ENCODE results near the gene ITPRIPL1.

DNA sequence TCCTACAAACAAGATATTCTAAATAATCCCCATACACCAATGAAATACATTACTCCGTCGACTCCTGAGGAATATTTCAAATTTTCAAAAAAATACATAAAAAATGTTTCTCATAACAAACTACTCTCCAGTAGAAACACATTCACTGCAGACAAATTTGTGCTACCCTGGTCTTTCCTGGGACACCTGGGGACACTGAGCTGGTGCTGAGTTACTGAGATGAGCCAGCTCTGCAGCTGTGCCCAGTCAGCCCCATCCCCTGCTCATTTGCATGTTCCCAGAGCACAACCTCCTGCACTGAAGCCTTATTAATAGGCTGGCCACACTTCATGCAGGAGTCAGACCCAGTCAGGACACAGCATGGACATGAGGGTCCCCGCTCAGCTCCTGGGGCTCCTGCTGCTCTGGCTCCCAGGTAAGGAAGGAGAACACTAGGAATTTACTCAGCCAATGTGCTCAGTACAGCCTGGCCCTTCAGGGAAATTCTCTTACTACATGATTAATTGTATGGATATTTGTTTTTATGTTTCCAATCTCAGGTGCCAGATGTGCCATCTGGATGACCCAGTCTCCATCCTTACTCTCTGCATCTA, 1529.2 kb downstream of the RPIA start:
- PRO-cap, result no peak

DNA sequence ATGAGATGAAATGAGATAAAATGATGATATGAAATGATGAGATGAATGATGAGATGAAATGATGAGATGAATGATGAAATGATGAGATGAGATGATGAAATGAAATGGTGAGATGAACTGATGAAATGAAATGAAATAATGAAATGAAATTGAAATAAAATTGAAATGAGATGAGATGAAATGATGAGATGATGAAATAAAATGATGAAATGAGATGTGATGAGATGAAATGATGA, 367.1 kb upstream of the AQP7B start:
- PRO-cap, result no peak

DNA sequence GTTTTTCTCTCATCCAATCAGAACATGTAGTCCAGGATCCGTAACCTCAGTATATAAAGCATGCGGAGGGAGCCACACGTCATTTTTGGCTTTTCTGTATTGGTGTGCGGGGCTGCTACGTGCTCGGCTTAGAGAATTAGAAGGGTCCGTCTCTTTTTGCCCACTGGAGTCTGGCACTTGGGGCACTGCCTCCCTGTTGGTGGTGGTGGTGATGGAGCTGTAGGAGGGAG, 76.2 kb downstream of the TEKT4 start:
- PRO-cap, result no peak

DNA sequence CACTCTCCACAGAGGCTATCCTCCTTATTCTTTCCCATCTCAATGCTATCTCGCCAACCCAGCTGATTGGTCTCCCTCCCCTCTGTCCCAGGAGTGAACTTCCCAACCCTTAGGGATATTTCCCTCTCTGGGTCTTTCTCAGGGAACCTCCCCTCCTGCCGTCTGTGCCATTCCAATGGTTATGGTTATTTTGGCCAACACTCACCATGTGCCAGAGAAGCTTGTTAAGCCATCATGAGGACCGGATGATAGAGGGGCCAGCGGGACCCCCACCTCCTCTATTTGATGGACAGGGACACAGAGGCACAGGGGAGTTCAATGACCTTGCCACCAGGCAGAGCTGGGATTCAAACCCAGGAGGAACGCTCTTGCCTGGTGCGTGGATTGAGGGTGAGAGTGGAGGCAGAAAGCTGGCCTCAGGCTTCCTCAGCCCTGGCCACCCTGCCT, 40.0 kb upstream of the MAL start:
- PRO-cap, result no peak

GRCh38 chr2:95029663-95030325, 4.3 kb downstream of the MAL start:
- PRO-cap, result no peak

GRCh38 chr2:95117664-95118129, 3.9 kb downstream of the MRPS5 start:
- PRO-cap, result no peak

DNA sequence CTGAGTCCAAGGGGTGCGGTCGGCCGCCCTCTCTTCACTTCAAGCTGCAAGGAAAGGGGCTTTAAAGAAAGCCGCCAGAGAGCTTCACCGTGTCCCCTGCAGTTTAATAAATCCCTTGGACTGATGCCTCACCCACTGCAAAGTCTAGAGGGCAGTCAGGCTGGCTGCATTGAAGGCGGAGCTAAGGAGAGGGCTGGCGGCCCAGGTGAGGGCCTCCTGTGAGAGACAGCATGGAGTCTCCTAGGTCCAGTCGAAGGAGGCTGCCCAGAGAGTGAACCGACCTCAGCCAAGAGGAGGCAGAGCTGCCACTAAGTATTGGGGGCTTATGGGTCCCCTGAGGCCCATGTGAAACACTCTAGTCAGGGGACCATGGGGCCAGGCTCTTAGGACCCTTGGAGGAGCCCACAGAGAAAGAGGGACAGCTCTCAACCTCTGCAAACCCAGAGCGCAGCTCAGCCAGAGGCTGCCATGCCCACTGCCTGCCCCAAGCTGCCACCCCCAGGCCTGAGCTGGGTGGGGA, 3.5 kb upstream of the KCNIP3 start:
- PRO-cap, result no peak

DNA sequence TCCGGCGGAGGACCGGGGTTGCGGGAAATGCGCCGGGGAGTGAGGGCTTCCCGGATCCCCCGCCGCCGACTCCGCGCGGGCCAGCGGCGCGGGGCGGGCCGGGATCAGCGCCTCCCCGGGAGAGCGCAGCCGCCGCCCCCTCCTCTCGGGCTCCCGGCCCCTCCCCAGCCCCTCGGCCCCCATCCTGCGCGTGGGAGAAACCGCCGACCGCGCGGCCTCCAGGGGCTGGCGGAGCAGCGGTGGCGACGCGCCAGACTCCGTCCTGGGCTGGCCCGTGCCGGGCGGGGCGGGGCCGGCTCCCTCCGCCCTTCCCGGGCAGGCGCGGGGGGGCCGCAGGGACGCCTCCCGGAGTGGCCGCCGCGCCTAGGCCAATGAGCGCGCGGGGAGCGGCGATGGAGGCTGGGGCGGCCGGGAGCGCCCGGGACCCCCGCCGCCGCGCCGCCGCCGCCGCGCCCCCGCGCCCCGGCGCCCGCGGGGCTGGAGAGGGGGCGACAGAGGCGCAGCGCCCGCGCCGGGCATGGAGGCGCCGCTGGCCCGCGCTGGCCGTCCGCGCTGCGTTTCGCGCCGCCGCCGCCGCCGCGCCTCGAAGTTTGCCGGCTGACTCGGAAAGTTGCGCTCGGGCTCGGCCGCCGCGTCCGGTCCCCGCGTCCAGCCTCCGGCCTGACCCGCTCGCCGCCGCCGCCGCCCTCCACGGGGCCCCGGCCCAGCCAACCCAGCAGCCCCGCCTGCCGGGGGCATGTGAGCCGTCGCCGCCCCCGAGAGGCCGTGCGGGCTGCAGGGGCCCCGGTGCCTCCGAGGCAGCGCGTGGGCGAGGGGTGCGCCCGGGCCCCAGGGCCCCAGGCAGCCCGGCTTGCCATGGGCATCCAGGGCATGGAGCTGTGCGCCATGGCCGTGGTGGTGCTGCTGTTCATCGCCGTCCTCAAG, 49.3 kb downstream of the KCNIP3 start:
- PRO-cap, result no peak

GRCh38 chr2:95551017-95551576, 40.7 kb upstream of the TRIM43 start:
- PRO-cap, result no peak

GRCh38 chr2:96001838-96002037, 10.1 kb upstream of the ANKRD36C start:
- PRO-cap, result no peak

- PRO-cap, result no peak
Observed at GRCh38 chr2:96117710-96118242, 1.4 kb upstream of the ADRA2B start.

DNA sequence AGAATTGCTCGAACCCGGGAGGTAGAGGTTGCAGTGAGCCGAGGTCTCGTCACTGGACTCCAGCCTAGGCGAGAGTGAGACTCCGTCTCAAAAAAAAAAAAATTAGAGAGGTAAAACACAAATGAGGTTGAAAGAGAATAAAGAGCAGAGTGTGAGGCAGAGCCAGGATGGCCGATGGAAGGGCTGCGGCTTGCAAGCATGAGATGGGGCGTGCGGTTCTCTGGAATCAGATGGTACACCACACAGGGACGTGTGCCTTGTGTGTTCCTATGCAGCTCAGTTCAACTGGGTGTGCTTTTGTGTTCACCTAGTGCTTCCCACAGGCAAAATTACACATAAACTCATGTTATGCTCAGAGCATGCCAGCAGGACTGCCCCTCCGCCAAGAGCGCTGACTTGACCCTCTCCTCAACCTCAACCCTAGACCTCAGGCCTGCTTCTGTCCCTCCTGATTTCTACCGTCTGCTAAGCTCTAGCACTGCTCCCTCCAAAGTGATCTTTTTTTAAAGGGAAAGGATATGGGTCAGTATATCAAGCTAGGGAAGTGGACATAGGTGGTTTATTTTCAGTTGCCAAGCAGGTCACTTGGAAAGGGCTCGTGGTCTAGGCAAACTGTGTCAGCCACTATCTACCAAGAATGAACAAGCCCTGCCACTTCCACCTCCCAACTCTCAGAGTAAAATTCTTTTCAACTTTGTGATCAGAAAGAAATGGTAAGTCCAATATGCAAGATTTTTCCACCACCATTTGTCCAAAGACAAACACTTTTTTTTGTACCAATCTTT, 24.3 kb downstream of the STARD7 start:
- PRO-cap, result no peak

GRCh38 chr2:96274153-96275066, 8.4 kb downstream of the CIAO1 start:
- PRO-cap, result no peak

DNA sequence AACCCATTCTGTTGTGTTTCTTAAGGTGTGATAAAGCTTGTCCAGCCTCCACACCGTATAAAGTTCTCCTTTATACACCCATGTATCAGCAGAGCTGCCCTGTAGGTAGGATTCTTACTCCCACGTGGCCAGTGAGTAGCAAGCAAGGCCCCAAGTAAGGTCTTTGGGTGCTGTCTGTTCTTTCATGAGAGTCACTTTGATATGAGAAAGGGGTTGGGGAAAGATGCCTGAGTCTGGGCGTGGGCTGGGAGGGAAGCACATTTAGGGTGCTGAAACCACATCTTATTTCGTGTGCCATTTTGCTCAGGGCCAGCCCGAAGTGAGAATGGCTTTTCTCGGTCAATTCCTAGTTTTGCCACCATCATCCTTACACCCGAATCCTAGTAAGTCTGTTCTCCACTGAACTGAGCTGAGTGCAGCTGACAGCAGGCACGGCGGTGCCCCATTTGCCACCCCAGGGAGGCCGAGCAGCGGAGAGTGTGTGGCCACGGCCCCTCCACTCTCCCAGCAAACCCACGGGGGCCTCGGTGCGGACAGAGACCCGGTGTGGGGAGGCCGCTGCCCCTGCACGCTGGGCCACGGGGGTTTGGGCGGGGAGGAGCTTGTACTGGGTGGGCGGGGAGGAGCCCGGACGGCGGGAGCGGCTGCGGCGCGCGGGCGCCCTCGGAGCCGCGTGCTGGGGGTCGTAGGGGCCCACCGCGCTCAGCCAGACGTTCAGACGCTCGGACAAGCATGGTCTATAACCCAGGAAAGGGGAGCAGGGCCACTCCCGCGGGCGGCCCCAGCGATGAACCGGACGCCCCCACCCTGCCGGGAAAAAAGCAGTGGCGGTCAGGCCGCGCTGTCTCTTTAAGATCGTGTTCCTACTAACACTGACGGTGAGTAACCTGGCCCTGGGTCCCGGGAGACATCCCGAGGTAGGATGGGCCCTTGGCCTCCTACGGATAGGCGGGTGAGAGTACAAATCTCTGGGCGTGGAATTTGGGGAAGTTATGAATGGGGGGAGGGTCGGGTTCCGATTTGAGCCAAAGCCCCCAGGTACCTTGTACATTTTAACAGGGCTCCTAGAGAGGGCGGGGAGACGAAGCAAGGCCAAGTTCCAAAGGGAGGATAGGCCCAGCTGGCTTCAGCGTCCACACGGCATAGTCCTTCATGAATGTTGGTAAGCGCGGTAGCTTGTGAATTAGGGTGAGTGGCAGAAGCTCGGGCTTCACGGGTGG, at the start of gene ITPRIPL1:
TSS of gene ITPRIPL1 (plus strand) at position 630 of the 1,220 bp plus-strand sequence.
- PRO-cap, result no peak

GRCh38 chr2:96509232-96509927, 4.2 kb upstream of the NEURL3 start:
- PRO-cap, result no peak

DNA sequence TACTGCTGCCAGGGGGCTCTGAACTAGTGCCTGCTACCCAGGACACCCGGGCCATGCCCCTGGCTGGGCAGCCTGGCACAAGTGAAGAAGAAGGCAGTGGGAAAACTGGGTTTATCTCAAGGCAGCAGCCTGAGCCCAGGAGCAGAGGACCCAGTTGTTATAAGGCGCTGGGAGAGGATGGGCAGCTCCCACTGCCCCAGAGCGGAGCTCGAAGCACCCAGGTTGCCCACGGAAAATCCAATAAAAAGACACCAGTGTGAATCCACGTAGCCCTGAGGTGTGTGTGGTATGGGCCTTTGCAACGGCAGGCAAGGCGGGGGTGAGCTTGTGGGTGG, 15.8 kb downstream of the ARID5A start:
- PRO-cap, result no peak

GRCh38 chr2:96714144-96714968, 25.5 kb downstream of the LMAN2L start:
- PRO-cap, result no peak

DNA sequence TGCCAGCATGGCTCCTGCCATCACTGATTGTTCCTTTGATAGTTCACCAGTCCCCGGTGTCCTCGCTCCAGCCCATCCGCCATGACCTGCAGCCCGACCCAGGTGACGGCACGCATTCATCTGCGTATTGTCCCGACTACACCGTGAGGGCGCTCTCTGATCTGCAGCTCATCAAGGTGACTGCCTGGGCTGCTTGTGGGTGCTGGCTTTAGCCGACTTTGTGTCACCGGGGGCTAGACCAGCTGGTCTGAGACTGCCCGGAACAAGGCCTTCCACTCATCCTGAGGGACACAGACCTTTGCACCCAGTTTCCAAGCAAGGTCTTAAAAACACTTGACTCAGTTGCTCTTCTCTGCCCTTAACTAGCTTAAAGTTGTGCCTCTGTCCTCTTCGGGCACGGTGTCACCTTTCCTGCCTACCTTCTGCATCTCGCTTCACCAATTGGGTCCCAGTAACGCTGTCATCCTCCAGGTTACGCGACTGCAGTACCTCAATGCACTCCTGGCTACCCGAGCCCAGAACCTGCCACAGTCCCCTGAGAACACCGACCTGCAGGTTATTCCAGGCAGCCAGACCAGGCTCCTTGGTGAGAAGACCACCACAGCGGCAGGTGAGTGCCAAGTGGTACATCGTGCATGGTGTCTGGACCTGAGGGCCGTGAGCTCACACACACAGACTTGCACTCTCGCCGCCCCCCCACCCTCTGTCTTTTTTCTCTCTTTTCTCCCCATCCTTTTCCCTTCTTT, 12.6 kb downstream of the CNNM3 start:
- PRO-cap, result no peak

GRCh38 chr2:96891486-96892097, 21.7 kb upstream of the SEMA4C start:
- PRO-cap, result no peak

DNA sequence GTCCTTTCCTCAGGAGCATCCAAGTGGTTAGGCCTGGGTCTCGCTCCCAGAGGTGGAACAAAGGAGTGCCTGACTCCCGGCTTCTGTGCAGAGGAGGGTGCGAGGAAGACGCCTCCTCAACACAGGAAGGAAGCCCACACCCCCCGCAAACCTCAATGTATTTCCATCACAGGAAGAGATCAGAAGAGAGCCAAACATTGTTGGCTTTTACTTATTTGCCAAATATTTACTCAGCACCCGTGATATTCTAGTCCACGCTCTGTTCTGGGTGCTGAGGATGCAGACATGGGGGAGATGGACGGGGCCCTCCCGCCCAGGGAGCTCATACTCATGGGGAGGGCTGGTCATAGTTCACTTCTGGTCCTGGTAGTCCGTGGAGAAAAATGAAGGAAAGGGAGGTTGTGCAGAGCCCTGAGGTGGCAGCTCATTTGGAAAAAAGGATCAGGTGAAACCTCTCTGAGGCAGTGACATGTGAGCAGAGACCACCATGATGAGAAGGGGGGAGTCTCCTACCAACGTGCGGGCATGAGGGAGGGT, 44.0 kb upstream of the SEMA4C start:
- PRO-cap, result no peak

Measured in mesothelial cell of epicardium (in vitro differentiated cells).